Paraaortic lymph node (tissue), 1 donor: Measurements from ENCODE around the gene SART3.

DNA sequence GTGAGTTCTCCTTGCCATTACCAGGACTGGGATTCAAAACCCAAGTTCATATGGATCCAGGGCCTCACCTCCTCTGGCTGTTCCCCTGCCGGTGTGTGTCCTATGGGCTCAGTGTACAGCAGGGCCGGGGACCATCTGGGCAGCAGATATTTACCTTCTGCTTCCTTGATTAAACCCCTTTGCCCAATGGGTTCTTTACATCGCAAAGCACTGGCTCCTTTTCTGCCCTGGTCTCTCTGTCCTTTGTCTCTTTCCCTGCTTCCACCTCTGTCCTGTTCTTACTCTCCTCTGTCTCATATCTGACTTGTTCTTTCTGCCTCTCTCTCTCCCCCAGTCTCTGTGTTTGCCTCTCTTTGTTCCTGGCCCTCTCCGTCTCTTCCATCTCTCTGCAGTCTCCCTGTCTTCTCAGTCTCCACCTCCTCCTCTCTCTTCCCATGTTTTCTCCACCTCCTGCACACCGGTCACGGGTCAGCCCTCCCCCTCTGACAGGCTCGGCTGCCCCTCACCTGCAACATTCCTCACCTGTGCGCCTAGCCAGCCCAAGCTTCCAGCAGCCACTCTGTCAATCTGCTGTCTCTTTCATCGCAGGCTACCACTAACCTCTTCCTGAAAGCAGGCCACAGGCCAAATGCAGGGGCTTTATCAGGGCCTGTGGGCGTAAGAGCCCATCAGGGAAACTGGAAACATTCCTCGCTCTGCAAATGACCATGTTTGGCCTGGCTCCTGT is 34.7 kb downstream of the CMKLR1 start:
- PRO-cap = no peak

DNA sequence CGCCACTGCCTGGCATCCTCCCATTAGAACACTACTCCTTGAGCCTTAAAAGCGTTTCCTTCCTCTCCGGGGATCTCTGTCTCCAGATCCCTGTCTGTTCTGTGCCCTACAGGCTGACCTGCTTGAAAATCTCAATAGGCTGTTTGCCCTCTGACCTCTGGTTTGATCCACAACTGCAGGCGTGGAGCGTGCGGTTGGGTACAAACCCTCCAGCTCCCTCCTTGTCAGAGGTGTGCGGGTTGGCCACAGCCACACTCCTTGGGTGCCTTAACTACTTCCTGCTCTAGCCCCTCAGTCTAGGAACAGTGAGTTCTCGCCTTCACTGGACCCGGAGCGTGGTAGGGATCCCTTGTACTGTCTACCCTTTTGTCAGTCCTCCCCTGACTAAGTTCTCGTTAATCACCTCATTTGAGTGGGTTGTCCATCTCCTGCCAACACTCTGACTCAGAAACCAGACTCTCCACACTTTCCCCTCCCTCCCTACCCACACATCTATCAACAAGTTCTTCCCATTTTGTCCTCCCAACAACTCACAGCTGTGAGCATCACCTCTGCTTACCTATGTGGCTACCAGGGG is 33.0 kb downstream of the CMKLR1 start:
- PRO-cap = no peak

- PRO-cap = unidirectional peak, plus-strand start at chr12:108307183
Observed at GRCh38 chr12:108306774-108307750, 32.0 kb downstream of the CMKLR1 start.

- PRO-cap = unidirectional peak, minus-strand start at chr12:108561165
Observed at GRCh38 chr12:108560225-108561359, at the start of gene SART3. Gene SART3, minus strand, starts transcription at chr12:108561173.

- PRO-cap = no peak
Observed at GRCh38 chr12:108562783-108562958, 275 bp downstream of the ISCU start.

GRCh38 chr12:108638128-108638984 is 4.7 kb upstream of the SELPLG start:
- PRO-cap = no peak

DNA sequence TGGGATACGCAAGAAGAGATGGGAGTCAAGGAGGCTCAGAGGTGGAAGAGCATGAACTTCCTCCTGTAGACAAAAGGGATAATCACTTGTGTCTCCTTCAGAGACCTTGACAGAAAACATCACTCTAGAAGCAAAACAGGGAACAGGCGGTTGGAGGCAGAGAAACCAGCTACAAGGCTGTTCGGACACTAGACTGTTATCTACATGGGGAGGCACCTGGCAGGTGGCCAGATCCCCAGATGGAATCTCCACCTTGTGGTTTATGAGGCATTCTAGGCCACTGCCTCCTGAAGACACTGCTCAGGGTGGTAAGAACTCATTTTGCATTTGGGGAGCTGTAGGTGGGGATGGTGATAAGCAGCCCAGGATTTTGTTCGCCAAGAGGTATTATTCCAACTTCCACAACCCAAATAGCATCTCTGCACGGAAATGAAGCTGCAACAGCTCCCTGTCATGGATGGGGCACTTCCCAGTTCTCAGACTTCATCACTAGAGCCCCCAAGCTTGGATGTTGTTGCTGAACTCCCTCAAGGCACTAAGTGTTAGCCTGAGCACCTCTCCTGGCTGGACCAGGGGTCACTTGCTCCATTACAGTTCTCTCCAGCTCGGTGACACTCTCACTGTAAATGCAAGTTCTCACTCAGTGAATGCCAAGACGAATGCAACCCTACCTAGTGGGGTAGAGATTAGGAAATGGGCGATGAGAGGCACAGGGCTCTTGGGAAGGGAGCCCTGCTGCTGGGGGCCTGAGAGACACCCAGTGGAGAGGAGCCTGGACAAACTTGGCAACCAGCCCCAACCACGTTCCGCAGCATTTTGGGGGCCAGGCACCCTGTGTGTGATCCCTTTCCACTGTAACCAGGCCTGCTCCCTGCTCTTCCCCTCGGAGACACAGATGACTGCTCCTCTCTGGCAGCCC is 7.6 kb upstream of the SELPLG start:
- PRO-cap = no peak

- PRO-cap = no peak
Observed at GRCh38 chr12:108646789-108647742, 13.4 kb upstream of the SELPLG start.

- PRO-cap = no peak
Observed at GRCh38 chr12:108825390-108825984, 31.9 kb downstream of the SSH1 start.

GRCh38 chr12:108838027-108838836 is 19.2 kb downstream of the SSH1 start:
- PRO-cap = bidirectional peak, plus-strand start at chr12:108838568, minus-strand start at chr12:108838384

DNA sequence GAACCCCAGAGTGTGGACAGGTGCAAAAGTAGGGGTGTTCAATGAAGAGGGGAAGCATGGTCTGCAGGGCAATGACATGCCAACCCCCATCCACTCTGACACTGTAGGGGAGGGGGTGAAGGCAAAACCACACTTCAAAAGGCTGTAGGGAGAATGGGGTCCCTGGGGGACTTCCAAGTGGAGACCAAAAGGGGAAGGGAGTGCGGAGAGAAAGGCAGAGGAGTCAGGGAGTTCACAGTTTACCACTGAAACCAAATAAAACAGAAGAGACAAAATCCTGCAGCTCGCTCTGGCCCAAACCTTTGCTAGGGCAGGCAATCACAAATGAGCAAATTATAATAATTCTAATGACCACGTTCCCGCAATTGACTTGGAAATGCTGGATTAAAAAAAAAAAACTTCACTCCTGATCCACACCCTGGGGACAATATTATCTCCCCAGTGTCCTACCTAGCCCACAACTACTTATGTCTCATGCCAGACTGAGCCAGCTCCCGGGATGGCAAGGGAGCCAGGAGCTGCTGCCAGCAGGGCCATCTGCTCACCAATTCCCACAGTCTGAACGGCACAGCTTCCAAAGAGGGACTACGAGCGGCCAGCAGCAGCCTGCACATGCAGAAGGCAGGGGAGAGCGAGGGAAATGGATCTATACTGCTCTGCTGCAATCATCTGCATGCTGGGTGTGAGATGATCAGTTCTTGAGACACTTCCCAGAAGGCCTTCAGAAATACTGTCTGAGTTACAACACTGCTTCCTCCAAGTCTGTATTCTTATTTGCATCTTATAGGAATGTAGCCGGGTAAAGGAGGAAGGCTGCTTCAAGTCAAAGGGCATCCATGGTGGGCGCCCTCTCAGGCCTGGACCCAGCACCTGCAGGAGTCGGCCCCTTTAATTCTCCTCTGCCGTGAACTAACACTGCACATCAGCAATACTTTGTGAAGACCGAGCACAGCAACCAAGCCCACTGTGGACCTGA is 11.2 kb downstream of the SSH1 start:
- PRO-cap = no peak

GRCh38 chr12:109069443-109070675 is 17.5 kb downstream of the USP30 start:
- PRO-cap = no peak

DNA sequence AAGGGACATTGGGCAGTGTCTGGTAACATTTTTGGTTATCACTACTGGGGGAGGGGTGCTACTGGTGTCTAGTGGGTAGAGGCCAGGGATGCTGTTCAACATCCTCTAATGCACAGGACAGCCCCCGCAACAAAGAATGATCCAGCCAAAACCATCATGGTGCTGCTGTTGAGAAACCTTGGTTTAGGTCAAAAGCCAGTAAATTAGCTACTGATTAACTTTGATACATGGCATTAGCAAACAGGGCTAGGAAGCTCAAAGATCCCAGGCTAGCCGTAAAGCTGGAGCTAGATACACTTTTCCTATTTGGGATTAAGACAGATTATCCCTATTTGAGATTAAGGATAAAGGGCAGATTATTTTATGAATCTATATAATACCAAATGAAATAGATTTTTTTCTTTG is 8.8 kb downstream of the ALKBH2 start:
- PRO-cap = no peak

DNA sequence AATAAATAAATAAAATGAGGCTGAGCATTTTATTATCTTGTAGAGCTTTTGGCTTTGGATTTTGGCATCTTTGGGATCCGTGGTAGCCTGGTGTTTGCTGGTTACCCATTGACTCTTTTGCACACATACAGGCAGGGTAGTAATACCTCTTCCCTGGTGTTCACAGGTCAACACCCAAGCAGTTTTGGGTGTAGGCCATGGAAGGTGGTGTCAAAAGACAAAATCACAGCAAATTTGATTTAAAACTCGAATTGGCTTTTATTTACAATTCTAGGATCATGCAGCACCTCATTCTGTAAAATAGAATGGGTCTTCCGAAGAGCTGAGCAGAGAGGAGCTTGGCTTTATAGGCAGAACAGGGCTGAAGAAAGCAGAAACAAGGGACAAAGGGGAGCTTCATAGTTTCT is 27.9 kb downstream of the ACACB start:
- PRO-cap = no peak

DNA sequence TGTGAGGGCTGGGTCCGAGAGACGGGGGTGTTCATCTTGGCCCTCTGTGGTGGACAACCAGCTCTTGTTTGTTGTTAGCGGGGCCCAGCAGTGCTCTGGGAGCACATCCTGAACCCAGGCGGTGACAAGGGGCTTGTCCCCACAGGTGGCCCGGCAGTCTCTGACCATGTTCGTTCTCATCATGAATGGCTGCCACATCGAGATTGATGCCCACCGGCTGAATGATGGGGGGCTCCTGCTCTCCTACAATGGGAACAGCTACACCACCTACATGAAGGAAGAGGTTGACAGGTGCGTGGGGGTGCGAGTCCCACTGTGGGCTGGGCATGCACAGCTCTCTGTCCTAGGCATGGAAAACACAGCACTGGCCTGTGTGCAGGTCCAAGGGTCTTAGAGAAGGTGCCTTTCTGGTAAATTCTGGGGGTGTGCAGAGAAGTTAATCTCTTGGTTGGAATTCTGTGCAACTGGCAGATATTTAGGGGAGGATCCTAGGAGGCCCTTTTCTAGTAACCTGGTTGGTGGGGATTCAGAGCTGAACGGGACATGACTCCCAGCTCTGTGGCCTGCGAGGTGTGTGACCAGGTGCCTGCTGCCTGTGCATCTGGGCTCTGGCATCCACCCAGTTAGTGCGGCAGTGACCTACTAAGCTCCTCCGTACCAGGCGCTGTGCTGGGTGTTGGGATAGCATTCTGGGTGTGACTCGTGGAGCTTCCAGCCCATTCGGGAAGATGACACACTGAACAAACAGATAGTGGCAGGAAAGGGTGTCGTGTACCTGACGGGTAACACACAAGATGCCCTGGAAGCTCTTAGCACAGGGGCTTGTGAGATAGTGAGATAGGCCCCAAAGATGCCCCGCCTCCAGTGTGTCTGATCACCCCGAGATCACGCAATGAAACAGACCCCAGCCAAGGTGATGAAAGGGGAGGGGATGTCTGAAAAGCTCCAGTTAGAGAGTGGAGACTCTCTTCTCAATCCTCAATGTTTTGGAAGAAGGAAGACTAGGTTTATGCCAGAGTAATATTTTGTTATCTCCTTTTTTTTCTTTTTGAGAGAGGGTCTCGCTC is 80.8 kb downstream of the ACACB start:
- PRO-cap = no peak

DNA sequence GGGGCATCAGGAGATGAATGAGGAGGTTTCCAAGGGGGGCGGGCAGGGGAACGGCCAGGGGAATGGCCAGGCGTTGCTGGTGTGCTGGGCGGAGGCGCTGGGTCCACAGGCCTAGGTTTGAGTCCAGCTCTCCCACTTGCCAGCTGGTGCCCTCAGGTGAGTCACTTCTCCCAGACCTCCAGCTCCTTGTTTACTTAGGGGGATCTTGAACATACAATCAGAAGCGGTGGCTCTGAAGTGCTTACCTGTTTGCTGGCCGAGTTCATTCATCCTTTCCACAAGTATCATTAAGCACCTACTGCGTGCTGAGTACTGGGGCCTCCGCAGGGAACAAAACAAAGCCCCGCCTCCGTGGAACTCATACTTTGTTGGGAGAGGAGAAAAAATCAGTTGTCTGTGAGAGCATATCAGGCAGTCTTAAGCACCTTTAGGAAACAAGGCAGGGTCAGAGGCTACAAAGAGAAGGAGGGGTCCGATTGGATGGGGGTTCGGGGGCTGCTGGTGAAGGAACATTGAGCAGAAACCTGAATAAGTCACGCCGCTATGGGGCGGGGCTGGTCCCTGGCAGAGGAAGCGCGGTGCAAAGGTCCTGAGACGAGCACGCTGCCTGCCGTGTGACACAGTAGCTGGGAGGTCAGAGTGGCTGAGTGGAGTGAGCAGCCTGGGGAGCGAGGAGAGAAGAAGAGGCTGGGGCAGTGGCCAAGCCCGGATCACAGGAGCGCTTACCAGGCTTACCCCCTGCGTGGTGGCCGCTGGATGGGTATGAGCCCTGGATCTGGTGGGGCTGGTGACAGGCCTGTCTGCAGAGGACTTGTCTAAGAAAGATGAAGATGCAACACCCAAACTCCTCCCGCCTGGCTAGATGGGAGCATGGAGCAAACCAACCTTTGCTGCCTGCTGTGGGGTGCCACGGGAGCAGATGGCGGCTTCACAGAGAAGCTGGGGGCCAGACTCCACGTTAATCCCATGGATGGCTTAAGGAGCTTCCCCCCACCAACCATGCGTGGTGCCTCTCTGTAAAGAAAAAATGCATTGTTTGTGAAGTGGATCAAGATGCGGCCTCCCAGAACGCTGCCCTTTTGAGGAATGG is 15.2 kb downstream of the MVK start:
- PRO-cap = no peak

- PRO-cap = no peak
Observed at GRCh38 chr12:109606531-109607104, 33.0 kb downstream of the MVK start.

DNA sequence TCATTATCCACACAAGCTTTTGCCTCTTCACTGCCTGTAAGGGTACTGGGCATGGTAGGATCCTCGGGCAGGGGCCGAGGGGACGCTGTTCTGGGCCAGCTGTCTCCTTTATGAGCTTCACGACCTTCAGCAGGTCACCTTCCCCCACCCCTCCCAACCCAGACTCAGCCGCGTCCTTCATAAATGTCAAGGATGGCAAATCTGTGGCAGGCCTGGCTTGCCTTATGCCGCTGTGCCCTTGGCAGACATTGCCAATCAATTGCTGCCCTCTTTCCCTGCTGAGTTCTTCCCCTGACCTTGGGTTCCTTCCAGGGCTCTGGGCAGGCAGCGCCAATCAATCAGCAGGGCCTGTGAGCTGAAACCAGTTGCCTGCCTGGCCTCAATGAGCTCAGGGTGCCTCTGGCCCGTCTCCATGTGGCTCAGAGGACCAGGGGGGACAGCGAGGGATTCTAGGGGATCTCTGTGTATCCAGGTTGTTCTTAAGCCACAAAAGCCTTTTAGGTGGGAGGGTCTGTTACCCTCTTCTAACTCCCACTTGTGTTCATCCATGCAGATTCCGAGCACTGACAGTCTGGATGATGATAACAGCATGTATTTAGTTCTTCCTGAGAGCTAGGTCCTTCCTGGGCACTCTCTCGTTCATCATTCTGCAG is 7.7 kb downstream of the FAM222A start:
- PRO-cap = no peak

DNA sequence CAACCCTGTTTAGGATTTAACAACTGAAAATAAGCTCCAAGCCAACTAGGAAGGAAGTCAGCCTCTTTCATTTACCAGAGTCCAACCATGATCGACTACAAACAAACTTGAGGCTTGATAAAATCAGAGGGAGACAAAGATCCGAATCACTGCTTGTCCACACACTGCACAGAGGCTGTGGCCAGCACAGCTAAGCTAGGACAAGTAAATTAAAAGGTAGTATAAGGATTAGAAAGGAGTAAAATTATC is 40.3 kb downstream of the FAM222A start:
- PRO-cap = no peak

DNA sequence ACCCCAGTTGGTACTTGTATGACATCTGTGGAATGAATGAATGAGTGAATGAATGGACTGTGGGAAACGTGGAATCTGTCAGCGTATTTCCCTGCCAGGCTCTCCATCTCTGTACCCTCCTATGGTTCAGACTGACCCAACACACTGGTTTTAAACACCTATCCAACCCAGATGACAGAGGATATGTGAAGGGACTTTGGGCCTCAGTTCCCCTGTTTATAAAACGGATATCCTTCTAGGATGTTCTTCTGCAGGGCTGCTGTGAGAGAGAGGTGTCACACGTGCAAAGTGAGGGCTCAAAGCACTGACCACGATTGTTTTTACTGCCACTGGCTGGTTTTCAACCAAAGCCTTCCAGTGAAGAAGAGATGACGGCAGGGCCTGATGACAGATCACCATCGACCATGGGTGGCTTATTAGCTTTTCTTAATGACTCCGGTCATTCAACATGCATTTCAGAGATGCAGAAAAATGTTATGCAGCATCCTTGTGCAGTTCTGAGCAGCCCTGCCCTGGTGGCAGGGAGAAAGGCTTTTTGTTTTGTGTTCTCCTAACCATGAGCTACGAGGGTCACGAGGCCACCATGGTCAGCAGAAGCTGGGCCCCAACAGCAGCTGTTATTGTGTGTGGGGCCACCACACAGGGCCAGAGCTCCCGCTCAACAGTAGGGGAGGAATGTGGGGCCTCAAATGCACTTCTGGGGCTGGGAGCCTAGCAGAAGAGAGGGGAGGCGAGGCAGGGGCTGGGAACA is 16.7 kb downstream of the GLTP start:
- PRO-cap = no peak